Metanephros (tissue), 2 donors: ENCODE measurements around the gene TMEM52B.

DNA sequence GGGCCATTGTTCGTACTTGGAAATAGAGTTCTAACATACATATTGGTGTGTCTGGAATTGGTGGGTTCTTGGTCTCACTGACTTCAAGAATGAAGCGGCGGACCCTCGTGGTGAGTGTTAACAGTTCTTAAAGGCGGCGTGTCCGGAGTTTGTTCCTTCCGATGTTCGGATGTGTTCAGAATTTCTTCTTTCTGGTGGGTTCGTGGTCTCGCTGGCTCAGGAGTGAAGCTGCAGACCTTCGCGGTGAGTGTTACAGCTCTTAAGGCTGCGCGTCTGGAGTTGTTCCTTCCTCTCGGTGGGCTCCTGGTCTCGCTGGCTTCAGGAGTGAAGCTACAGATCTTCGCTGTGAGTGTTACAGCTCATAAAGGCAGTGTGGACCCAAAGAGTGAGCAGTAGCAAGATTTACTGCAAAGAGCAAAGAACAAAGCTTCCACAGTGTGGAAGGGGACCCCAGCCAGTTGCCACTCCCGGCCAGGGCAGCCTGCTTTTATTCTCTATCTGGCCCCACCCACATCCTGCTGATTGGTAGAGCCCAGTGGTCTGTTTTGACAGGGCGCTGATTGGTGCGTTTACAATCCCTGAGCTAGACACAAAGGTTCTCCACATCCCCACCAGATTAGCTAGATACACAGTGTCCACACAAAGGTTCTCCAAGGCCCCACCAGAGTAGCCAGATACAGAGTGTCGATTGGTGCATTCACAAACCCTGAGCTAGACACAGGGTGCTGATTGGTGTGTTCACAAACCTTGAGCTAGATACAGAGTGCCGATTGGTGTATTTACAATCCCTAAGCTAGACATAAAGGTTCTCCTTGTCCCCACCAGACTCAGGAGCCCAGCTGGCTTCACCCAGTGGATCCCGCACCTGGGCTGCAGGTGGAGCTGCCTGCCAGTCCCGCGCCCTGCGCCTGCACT, 5.8 kb upstream of the KLRF2 start:
- RAMPAGE, long total RNA = no peak

- RAMPAGE, long total RNA = no peak
Observed at GRCh38 chr12:10166636-10167410, 5.1 kb downstream of the OLR1 start.

DNA sequence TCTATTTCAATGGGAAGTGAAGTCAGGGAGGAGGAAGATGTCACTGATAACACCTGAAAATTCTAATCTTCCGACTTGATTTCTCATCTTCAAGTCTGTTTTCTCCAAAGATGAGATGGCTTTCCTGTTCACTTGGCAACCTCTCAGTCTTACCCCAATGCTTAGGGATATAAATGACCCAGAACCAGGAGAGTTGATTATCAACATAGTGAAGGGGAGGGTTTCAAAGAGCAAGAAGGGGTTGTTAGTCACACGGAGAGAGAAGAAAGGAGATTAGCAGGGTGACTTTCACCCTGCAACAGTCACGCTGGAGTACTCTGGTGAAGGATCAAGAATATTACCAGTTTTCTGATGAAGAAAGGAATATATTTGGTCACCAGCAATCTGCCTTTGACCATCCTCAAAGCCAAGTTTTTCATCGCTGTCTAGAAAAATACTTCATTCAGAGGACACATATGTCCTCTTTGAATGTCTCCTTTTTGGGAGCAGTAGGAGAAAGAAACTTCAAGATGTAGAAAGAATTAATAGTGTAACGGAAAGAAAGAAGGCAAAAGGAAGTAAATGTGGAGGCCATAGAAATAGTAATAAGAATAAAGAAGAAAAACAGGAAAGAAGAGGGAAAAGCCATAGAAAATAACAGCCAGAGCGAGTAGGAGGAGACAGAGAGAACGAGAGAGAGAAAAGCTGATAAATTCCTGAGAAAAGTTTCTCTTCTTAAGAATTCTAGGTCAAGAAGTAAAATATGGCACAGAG, at the start of gene TMEM52B:
TSS of gene TMEM52B (plus strand) at position 271 of the 753 bp plus-strand sequence.
- RAMPAGE, long total RNA = start-site peak on the plus strand centred at position 367 of the sequence, 337 bp wide, 16,421 and 2,570 reads in 2 replicates

- RAMPAGE, long total RNA = no peak
Observed at GRCh38 chr12:10184084-10184836, 5.4 kb downstream of the TMEM52B start.

- RAMPAGE, long total RNA = no peak
Observed at GRCh38 chr12:10214545-10215462, 2.1 kb downstream of the GABARAPL1 start.

DNA sequence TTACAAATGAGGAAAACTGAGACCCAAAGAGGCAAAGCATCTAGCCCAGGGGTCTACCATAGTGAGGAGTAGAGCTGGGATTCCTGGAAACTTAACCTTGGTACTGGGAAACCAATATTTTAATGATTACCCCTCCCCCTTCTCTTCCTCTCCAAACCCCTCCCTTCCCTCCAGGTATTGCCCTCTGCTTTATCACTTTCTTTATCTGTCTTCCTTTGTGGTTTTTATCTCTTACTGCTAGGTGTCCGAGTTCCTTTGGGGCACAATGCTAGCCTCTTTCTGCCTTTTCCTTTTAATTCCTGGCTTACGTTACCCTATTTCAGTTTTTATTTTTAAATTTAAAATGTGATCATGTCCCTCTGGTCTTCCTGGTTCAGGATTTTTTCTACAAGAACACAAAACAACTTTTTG, 2.8 kb downstream of the GABARAPL1 start:
- RAMPAGE, long total RNA = no peak

DNA sequence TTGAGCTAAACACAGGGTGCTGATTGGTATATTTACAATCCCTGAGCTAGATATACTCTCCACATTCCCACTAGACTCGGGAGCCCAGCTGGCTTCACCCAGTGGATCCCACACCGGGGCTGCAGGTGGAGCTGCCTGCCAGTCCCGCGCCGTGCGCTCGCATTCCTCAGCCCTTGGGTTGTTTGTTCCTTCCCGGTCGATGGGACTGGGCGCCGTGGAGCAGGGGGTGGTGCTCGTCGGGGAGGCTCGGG, 12.7 kb downstream of the GABARAPL1 start:
- RAMPAGE, long total RNA = no peak

GRCh38 chr12:10360925-10361712, 28.7 kb downstream of the KLRK1 start:
- RAMPAGE, long total RNA = no peak

- RAMPAGE, long total RNA = no peak
Observed at GRCh38 chr12:10362193-10362582, 27.7 kb downstream of the KLRK1 start.

DNA sequence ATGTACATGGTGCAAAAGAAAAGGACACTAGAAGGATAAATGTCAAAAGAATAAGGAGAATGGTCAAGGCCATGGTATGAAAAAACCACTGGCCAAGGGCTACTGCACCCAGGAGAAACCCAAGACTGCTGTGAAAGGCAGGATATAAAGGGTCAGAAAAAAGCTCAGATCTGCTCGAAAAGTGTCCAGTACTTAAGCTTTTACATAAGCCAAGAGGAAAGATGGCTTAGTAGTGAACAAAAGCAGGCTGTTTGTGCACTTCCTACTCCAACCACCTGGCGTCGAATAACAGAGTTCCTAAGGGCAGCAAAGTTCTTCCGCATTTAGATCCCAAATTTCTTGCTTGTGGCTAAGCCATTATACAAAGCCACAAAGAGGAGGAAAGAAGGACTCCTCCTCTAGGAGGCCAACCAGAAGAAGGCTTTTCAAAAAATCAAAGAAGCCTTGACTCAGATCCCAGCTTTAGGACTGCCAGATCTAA, 23.9 kb downstream of the KLRK1 start:
- RAMPAGE, long total RNA = no peak

- RAMPAGE, long total RNA = no peak
Observed at GRCh38 chr12:10392787-10393006, 2.9 kb upstream of the KLRK1 start.

GRCh38 chr12:10661342-10661802, 12.5 kb downstream of the STYK1 start:
- RAMPAGE, long total RNA = no peak

DNA sequence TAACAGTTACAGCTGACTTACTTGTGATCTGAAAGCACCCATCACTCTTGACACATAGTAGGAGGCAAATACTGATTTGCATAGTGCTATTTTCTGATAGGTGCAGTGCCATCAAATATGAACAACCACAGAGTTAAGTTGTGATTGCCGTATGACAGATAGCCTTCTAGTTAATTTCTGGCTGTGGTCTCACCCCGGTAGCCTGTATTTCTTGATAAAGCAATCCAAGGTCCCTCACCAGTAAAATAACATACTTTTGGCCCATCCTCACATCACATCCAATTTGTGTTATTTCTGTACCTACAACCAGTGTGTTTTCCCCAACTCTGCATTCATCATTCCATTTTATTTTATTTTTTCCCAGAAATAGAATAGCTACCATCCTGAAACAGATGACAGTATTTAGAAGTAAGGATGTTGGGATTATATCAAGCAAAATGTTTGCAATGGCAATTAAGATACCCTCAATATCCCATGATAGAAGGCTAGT, 23.4 kb upstream of the STYK1 start:
- RAMPAGE, long total RNA = no peak

DNA sequence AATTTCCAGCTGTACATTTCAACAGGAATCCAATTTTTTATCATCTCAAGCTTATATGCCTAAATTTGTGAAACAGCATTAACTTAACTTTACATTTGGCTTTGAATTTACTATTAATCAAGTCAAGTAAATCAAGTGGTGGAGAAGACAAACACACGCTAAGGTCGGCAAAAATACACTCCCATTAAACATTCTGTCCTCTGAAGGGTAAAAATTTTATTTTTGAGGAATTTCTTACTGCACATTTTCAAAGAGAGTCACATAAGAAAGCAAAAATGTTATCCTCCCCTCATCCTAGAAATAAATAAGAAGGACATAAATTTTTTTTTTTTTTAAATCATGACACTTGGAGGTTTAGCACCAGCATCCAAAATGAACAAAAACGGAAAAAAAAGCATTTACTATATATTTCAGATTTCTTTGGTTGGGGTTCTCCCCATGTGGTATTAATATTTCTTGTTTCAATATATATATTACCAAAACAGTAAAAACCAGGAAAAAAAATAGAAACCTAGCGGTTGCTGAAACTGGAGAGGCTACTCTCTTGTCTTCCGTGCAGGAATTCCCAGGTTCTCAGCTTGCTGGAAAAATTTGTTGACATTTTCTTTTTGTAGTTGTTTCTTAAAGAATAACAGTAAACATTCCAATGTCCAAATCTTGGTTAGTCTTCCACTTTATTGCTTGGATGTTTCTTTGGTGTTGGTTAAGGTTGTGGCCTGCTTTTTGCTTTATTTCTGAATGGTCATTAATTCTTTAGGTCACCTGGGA, 24.0 kb downstream of the YBX3 start:
- RAMPAGE, long total RNA = no peak

DNA sequence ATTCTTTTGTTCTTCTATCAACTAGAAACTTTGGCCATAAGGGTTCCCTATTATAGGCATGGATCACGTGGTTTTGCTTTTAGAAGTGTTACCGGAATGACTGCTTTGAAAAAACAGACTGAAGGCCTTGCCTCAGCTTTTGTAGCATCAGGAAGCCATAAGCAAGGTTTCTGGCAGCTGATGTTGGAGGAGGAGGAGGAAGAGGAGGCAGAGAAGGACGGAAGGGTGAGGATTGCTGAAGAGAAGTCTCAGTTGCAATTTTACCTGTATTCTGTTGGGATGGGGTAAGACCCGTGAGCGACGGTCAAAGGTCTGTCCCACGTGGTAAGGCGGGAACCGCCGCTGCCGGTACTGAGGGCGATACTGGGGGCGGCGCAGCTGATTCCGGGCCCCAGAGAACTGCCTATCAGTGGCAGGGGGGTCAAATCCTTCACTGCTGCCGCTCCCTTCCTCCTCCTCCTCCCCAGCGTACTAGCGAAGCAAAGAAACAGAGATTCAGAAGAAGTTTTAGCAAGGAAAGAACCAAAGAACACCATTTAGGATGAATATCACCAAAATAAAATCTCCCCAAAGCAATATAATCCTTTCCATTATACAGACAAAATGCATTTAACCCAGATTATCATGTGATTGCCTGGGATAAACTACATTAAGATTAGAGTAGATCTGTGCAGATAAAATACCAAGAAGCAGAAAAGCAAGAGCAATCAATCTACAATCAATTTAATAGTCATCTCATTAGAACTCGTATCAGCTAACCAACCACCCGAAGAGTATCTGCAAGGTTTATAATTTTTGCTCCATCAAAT, 13.3 kb downstream of the YBX3 start:
- RAMPAGE, long total RNA = no peak

DNA sequence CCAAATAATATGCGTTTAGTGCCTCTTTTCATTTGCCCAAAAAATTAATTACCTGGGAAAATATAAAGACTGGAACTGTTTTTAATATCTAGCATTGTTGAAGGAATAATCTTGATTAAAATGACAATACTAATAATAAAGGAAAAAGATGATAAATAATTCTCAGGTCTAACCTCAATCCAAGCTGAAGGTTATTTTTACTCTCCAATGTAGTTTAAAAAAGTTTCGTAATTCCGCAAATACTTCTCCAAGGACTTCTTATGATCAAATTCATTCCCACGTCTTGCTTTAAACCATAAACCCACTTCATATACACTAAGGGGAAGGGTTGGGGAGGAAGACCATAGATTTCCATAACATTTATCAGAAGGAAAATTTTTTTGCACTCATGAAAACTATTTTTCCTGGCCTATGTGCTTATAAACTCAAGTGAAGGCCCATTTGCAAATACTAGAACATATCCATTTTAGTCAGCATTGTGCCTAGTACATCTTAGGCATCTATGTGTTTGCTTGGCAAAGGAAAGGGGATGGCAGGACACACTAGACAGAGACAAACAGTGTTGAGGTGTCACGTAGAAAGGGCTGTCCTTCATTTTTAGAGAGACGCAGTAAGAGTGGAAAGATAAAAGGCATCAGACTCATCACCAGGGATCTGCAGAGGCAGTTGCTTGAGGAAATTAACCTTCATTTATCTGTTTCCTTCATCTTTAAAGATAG, 2.3 kb downstream of the YBX3 start:
- RAMPAGE, long total RNA = no peak

- RAMPAGE, long total RNA = no peak
Observed at GRCh38 chr12:11717146-11717952, 67.9 kb downstream of the ETV6 start.

- RAMPAGE, long total RNA = no peak
Observed at GRCh38 chr12:11731977-11732466, 82.5 kb downstream of the ETV6 start.

- RAMPAGE, long total RNA = no peak
Observed at GRCh38 chr12:11769669-11770135, 120.2 kb downstream of the ETV6 start.

GRCh38 chr12:11944009-11944255, 126.8 kb upstream of the BCL2L14 start:
- RAMPAGE, long total RNA = no peak